Heart left ventricle (tissue), 7 donors: ENCODE data around the genes ENPP5 and TDRD6.

- PRO-cap, 6 experiments, result no peak in any of the 6 experiments
- RAMPAGE, long total RNA, 2 experiments, result no peak in any of the 2 experiments
- RRBS, result no CpG with 5 or more reads among the region's 5 CpGs
Measured at GRCh38 chr6:44403633-44404048, 16.1 kb downstream of the CDC5L start.

DNA sequence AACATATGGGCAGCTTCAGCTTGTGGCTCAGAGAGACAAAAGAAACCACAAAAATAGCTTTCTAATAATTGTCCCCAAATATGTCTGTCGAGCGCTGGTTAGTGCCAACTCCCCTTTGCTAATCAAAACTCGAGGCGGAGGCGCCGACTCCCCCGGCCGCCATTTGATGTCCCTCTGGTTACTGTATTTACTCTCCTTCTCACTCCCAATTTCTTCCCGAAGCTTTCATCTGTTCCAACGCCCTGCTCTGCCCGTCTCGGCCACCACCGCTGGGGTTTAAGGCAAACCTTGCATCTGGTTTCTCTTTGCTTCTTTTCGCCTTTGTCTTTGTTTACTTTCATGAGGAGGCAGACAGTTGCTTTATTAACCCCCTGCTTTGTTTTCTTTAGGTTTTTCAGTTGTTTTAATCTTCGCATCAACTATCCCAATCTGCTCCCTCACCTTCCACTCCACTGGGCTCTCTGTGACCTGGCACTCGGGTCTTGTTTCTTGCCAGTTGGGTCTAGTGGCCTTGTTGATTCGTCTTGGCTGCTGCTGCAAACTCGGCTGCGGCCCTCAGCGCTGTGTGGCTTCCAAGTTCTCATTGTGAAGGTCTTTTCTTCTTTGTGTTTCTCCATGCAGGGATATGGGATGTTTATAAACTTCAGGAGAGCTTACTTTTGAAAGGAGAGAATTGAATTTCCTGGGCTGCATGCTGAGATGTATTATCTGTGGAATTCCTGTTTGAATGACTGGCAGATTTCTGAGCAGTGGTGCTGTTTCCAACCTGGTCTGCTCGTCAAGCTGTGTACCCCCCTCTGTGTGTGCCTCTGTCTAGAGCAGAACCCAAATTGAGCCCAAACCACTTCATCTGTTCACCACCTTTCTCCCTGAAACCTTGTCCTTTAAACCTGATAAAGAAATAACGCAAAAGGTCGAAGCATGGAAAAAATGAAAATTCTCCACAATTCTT lies 155.1 kb downstream of the CDC5L start:
- PRO-cap, 6 experiments, result no peak in any of the 6 experiments
- RAMPAGE, long total RNA, 2 experiments, result no peak in any of the 2 experiments
- RRBS, result no CpG with 5 or more reads among the region's 23 CpGs

- PRO-cap, 6 experiments, result no peak in any of the 6 experiments
- RAMPAGE, long total RNA, 2 experiments, result no peak in any of the 2 experiments
- RRBS, result no CpG with 5 or more reads among the region's 6 CpGs
Measured at GRCh38 chr6:45175969-45176209, 152.2 kb upstream of the RUNX2 start.

- PRO-cap, 6 experiments, result peak in 1 of 6 experiments; most common plus-strand start chr6:45419507 (in 1)
- RAMPAGE, long total RNA, 2 experiments, result no peak in any of the 2 experiments
- RRBS, result 2% methylated on average over 15 of the region's 43 CpGs
Measured at GRCh38 chr6:45419367-45420127, 41.8 kb upstream of the SUPT3H start.

DNA sequence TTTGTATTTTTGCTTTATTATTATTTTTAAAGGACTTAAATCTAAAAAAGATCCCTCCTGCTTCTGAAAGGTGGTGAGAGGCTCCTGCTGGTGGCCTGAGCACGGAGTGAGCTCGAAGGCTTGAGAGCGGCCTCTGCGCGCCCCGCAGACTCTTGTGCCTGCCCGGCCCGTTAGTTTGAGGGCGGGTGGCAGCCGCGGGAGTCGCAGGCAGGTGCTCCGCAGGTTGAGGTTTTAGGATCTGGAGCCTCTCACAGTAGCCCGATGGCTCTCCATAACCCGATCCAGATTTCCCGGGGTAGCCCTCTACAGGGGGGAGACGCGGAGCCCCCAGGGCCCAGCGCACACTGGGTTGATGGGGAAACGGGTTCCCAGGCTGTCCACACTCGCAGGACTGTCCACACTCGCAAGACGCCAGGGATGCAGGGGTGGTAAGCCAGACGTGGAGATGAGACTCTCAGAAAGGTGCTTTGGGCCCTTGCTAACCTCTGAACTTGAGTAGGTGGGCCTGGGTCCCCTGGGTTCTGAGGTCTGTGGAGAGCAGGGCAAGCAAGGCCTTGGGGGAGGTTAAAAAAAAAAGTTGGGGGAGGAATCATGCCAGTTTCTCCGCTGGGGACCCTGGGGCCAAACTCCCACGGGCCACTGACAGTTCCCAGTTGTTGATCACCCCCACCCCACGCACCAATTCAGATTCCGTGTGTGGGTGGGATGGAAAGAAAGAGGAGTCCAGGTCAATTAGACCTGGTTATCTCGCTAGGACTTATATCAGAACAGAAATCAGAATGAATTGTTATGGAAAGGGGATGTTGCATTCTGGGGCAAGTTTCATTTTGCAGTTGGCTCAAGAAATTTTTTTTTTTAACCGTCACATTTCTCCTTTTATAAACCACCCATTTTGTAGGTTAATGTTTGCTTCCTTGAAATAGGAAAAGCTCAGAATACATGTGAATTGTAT lies 46.5 kb upstream of the SUPT3H start:
- PRO-cap, 6 experiments, result no peak in any of the 6 experiments
- RAMPAGE, long total RNA, 2 experiments, result no peak in any of the 2 experiments
- RRBS, result no CpG with 5 or more reads among the region's 30 CpGs

DNA sequence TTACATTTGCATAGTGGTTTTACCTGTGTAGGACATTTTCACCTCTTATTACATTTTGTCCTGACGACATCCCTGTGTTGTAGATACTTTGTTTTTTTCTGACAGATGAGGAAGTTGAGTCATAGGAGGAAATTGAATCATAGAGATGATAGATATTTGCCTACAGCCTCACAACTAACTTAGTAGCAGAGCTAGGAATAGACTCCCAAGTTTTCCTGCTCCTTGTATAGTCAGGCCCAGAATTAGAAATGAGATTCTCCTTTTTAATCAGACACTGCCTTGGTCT lies 100.5 kb upstream of the SUPT3H start:
- PRO-cap, 6 experiments, result peak in 2 of 6 experiments; most common plus-strand start position 182 of the sequence (in 2)
- RAMPAGE, long total RNA, 2 experiments, result no peak in any of the 2 experiments
- RRBS, result no CpG with 5 or more reads among the region's 1 CpG

DNA sequence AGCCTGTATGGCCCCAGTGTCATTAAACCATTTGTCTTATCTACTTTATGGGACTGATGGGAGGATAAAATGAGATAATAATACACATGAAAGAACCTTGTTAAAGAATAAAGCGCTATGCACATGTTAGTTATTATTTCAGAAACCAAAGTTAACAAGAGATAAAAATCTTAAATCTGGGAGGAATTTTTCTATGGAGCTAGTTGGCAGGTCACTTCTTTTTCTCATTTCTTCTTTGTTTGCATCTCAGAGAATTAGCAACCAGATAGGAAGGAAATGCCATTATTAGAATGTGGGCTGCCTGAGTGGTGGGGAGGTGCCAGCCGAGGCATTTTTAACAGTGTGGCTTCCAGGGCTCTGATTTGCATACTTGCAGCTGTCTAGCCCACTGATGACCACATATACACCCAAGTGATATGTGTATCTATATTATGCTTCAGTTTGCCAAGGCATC lies 206.8 kb downstream of the CLIC5 start:
- PRO-cap, 6 experiments, result no peak in any of the 6 experiments
- RAMPAGE, long total RNA, 2 experiments, result no peak in any of the 2 experiments
- RRBS, result no CpG with 5 or more reads among the region's 2 CpGs

DNA sequence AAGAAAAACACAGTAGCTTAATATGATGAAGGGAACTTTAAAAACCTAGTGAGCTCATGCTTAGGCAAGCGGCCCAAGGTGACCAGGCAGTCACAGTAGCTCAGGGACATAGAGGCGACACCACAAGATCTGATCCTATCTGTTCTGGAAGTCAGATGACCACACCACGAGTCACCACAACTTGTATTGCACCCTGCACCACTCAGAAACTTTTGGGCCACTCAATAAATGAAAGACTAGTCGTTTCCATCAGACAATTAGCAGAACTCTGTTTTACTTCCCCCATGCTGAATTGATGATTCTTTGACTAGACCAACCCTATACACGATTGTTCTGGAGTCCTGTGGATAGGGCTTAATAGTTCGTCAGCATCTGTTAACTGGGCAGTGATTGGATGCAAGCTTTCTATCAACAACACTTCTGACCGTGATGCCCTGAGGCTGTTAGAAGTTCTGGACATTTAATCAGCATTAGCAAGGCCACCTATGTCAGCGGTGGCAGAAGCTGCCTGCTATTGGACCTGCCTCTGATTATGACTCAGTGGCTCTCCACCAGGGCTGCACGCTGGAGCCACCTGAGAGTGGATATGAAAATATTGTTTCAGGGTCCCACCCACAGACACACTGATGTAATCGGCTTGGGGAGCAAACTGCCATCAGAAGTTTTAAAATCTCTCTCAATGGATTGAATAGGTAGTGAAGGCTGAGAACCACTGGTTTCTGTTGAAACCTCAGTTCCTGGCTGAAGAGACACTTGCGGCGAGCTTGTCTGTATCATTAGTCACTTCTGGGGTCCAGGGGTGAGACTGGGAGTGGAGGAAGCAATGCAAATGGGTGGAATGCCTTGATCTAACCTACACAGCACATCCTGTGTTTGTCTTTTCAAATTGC lies 4.6 kb downstream of the CLIC5 start:
- PRO-cap, 6 experiments, result peak in 2 of 6 experiments; most common plus-strand start position 446 of the sequence (in 1); most common minus-strand start position 788 of the sequence (in 2)
- RAMPAGE, long total RNA, 2 experiments, result no peak in any of the 2 experiments
- RRBS, result no CpG with 5 or more reads among the region's 12 CpGs

GRCh38 chr6:46170335-46171343 lies at the start of gene ENPP5:
TSS of gene ENPP5 (minus strand) at chr6:46170980.
- PRO-cap, 6 experiments, result peak in 6 of 6 experiments; most common plus-strand start chr6:46171156 (in 1); most common minus-strand start chr6:46170957 (in 6)
- RAMPAGE, long total RNA, 2 experiments, result start-site peak on the minus strand in 2 of 2 experiments, at chr6:46170945-46170987 at its widest, 25 to 58 reads per replicate
- RRBS, result 3% methylated on average over 4 of the region's 50 CpGs

DNA sequence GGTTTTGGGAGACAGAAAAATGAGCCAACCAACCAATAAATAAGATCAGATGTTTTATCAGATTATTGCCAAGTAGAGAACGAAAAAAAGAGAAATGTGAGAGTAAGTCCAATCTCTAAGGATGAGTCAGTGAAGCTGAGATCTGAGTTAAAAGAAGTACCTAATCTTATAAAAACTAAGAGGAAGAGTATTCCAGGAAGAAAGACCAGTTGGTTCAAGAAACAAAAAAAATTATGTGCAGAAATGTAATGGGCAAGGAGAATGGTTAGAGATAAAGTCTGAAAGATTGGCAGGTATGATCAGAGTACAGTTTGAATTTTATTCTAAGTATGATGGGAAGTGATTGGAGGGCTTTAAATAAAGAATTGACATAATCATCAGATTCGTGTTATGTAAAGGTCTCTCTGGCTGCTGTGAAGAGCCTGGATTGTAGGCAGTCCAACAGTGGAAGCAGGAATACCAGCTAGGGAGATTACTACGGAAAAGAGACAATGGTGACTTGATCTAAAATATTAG lies 79.6 kb downstream of the RCAN2 start:
- PRO-cap, 6 experiments, result peak in 2 of 6 experiments; most common plus-strand start position 436 of the sequence (in 2)
- RAMPAGE, long total RNA, 2 experiments, result no peak in any of the 2 experiments
- RRBS, result no CpG with 5 or more reads among the region's 3 CpGs

DNA sequence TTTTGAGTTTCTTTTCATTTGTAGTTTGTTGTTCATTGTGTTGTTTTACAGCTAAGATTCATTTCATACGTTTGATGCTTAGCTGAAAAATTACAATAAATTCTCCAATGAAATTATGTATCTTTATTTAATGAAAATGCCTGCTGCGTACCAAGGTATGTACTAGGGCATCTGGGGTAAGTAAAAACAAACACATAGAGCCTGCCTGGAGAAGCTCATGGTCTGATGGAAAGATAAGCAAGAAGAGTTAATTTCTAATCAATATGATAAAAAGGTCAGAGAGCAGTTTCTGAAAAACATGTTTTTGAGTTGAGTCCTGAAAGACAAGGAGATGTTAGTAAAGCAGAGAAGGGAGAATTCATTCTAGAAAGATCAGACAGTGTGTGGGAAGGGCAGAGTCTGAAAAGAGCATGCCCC lies 5.6 kb downstream of the SLC25A27 start:
- PRO-cap, 6 experiments, result no peak in any of the 6 experiments
- RAMPAGE, long total RNA, 2 experiments, result no peak in any of the 2 experiments
- RRBS, result no CpG with 5 or more reads among the region's 2 CpGs

GRCh38 chr6:46687631-46687979 lies at the start of gene TDRD6:
TSS of gene TDRD6 (plus strand) at chr6:46687885.
- PRO-cap, 6 experiments, result no peak in any of the 6 experiments
- RAMPAGE, long total RNA, 2 experiments, result no peak in any of the 2 experiments
- RRBS, result 78% methylated on average over 8 of the region's 31 CpGs

GRCh38 chr6:46932913-46933096 lies 11.1 kb upstream of the ADGRF5 start:
- PRO-cap, 6 experiments, result peak in 2 of 6 experiments; most common plus-strand start chr6:46933006 (in 2)
- RAMPAGE, long total RNA, 2 experiments, result no peak in any of the 2 experiments
- RRBS, result no CpG with 5 or more reads among the region's 4 CpGs

- PRO-cap, 6 experiments, result peak in 1 of 6 experiments; most common plus-strand start chr6:47061905 (in 1); most common minus-strand start chr6:47061767 (in 1)
- RAMPAGE, long total RNA, 2 experiments, result no peak in any of the 2 experiments
- RRBS, result no CpG with 5 or more reads among the region's 4 CpGs
Measured at GRCh38 chr6:47061420-47062003, 19.4 kb upstream of the ADGRF1 start.

DNA sequence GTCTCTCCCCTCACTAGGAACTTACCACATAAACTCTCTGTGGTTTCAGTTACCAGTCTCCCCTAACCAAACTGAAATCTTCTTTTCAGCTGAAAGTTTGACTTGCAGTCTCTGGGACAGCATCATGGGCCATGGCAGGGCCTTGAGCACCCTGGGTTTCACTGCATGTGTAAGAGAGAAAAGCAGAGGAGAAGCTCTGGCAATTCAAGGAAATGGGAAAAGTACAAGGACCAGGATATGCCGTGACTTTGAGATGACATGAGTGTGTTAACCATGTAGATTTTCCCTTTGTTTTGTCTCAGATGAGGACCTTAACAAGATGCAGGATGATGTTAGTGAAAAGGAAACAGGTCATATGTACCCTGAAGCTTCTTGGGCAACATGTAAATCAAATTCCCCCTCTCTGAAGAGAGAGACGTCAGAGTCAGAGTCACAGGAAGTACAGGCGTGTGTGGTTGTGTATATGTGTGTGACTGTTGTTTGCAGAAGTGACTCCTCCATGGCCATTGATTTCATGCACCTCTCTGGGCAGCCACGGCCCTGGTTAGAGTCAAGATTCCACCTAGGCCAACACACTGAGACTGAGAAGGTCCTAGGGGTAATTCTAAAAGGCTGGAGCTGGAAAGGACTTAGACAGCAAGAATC lies 106.2 kb downstream of the TNFRSF21 start:
- PRO-cap, 6 experiments, result no peak in any of the 6 experiments
- RAMPAGE, long total RNA, 2 experiments, result no peak in any of the 2 experiments
- RRBS, result no CpG with 5 or more reads among the region's 4 CpGs

DNA sequence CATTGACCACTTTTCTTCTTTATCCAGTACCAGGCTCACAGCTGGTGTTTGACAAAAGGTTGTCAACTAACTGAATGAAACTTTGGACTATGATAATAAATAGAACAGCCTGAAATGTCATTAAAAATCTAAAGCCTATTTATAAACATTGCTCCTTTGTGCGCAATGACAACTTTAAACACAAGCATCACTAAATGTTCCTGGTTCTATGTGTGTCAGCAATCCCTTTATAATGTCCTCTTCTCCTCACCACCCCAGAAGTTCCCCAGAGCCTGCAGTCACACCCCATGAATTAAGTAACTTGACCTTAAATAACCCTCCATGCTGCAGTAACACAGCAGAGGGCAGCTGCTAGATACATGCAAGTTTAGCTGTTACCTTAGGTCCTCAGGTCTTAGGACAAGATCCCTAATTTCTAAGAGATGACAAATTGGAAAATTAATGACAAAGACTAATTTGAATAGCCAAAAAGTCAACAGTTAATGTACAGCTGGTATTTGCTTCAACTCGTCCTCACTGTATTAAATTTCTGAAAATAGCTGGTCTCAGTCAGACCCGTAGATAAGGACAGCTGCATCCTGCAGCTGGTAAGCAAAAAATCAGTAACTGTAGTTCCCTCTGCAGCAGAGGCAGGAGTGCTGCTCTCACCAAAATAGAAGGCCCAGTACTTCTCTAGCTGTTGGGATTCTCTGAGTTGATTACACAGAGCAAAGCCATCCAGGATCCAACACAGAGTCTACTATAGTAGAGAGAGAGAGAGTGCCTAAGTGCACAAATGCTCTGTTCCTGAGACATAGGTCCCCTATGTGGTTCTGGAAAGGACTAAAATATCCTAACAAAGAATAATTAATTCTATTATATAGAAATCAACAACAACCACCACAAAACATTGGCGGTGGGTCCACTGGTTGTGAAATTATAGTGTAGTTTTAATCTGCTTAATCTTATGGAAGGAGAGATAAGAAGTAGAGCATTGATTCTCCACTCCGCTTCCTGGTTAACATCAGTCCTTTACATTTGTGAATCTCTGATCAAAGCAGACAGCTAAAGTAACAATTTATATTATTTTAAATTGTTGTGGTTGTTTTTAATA lies 62.3 kb downstream of the TNFRSF21 start:
- PRO-cap, 6 experiments, result no peak in any of the 6 experiments
- RAMPAGE, long total RNA, 2 experiments, result no peak in any of the 2 experiments
- RRBS, result no CpG with 5 or more reads among the region's 5 CpGs

- PRO-cap, 6 experiments, result peak in 1 of 6 experiments; most common plus-strand start chr6:47420691 (in 1); most common minus-strand start chr6:47420589 (in 1)
- RAMPAGE, long total RNA, 2 experiments, result no peak in any of the 2 experiments
- RRBS, result no CpG with 5 or more reads among the region's 4 CpGs
Measured at GRCh38 chr6:47420167-47420969, 57.2 kb upstream of the CD2AP start.

DNA sequence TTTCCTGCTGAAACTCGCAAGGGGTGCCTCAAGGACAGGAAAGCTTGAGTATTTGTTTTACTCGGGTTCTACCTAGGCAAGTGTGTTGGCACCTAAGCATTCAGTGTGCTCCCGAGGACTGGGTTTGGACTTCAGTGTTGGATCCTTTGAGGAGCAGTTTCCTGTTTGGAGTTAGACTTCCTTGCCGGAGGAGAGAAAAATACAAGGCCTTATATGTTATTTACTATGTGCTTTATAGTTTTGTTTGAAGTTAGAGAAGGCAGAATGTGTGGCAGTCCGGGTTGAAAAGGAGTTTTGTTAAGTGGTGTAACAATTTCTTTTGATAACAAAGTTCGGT lies 1.1 kb downstream of the CD2AP start:
- PRO-cap, 6 experiments, result peak in 6 of 6 experiments; most common plus-strand start position 127 of the sequence (in 1); most common minus-strand start position 120 of the sequence (in 6)
- RAMPAGE, long total RNA, 2 experiments, result no peak in any of the 2 experiments
- RRBS, result 0% methylated on average over 1 of the region's 6 CpGs

DNA sequence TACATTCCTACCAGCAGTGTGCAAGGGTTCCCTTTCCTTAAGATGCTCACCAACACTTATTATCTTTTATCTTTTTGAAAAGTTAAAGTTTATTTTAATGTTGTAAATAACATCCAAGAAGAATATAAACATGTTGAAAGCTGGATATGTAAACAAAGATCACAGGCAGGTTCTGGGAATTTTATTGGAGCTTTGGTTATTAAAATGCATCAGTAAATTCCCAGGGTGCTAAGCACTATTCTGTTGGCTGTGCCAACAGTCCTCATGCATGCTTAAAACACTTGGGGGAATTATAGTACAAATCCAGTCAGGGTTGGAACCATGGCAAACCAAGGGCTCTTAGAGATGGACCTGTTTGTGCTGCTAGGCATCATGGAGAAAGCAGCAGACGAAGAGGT lies 101.5 kb upstream of the ADGRF4 start:
- PRO-cap, 6 experiments, result no peak in any of the 6 experiments
- RAMPAGE, long total RNA, 2 experiments, result no peak in any of the 2 experiments
- RRBS, result no CpG with 5 or more reads among the region's 1 CpG

DNA sequence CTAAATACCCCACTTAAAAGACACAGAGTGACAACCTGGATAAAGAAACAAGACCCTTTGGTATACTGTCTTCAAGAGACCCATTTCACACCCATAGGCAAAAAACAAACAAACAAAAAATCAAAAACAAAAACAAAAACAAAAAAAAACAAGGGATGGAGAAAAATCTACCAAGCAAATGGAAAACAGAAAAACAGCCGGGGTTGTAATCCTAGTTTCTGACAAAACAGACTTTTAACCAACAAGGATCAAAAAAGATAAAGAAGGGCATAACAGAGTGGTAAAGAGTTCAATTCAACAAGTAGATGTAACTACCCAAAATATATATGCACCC lies 246.2 kb upstream of the PTCHD4 start:
- PRO-cap, 6 experiments, result peak in 2 of 6 experiments; most common plus-strand start position 191 of the sequence (in 2)
- RAMPAGE, long total RNA, 2 experiments, result no peak in any of the 2 experiments
- RRBS, result no CpG with 5 or more reads among the region's 1 CpG